H7 (cell line): ENCODE measurements around a stretch of chr7.

DNA sequence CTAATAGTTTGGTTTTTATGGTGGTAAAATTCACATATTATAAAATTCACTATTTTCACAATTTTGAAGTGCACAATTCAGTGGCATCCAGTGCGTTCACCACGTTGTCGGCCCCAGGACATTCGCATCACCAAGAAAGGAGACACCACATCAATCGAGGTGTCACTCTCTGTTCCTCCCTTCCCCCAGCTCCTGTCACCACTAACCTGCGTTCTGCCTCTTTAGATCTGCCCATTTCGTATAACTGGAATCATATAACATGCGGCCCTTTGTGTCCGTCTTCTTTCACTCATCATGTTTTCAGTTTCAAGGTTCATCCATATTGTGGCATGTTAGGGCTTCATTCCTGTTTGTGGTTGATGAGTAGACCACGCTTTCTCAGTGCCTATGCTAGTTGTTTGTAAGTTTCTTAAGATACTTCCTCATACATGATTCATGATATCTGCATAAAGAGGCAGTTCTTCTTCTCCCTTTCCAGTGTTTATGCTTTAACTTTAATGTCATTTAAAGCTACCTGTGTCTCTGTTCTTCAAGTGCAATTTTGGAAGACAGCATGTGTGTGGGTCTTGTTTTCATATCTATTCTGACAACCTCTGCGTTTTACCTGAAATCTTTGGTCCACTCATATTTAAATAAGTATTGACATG is 79.6 kb upstream of the FAM20C start:
- RAMPAGE, long total RNA: no peak

GRCh38 chr7:208741-209176 is 16.4 kb downstream of the FAM20C start:
- RAMPAGE, long total RNA: no peak

DNA sequence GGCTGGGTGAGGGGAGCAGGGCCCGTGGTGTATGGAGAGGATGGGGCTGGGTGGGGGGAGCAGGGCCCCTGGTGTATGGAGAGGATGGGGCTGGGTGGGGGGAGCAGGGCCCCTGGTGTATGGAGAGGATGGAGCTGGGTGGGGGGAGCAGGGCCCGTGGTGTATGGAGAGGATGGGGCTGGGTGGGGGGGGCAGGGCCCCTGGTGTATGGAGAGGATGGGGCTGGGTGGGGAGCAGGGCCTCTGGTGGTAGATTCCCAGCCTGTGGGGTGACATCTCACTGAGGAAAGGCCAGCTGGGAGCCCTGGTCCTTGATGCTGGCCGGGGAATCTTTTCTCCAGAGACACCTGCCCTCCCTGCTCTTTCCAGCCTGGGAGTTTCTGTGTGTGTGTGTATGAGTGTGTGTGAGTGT is 23.9 kb downstream of the FAM20C start:
- RAMPAGE, long total RNA: no peak

DNA sequence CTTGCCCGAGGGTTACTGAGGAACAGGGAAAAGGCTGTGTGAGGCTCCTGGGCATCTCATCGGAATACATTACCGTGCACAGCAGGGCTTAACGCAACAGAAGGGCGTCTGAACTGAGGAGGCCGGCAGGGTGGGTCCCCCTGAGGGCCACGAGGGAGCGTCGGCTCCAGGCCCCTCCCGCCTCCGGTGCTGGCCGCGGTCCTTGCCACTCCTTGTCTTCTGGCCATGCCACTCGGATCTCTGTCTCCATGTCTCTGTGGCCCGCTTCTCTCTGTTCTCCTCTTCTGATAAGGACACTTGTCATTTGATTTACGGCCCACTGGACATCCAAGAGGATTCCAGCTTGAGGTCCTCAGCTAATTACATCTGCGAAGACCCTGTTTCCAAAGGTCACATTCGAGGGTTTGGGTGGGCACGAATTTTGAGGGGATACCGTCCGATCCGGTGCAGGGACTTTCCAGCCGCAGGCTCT is 50.7 kb downstream of the FOXL3 start:
- RAMPAGE, long total RNA: no peak

DNA sequence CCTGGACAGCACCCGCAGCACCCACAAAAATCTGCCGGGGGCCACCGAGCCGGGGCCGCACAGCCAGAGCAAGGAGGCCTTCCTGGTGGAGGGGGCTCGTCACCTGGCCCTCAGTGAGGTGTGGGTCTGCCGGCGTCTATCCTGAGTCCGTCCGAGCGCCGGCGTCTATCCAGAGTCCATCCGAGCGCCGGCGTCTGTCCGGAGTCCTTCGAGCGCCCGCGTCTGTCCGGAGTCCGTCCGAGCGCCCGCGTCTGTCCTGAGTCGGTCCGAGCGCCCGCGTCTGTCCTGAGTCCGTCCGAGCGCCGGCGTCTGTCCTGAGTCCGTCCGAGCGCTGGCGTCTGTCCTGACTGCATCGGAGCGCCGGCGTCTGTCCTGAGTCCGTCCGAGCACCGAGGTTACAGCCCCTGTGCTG is 65.0 kb downstream of the PDGFA start:
- RAMPAGE, long total RNA: no peak

DNA sequence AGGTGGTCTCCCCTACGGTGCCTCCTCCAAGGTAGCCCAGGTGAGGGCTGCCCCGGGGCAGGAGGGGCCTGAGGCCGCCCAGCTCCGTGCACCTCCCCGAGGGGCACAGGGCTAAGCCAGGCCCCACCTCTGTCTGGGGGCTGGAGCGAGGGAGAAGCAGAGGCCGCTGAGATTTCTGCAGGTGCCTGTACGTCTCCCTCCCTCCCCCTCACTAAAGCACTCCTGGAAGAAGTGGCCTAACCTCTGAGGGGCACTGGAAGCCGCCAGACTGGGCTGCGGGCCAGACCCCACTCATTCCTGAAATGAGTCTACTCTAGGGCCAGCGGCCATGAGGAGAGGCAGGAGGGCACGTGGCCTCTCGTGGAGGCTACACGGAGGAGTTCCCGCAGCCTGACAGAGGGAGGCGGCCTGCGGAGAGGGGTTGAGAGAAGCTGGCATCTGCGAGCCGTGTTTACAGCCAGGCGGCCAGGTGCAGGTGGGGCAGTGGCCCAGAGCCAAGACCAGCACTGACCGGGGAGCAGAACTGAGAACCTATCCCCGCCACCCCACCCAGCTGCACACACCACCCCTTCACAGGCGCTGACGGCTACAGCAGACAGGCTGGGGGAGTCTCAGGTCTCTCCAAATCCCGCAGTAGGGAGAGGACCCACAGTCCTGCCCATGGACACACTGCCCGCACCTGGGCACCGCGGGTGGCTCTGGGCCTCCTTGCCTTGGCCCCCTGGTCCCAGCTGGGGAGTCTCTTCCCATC is 6.7 kb downstream of the PDGFA start:
- RAMPAGE, long total RNA: no peak

DNA sequence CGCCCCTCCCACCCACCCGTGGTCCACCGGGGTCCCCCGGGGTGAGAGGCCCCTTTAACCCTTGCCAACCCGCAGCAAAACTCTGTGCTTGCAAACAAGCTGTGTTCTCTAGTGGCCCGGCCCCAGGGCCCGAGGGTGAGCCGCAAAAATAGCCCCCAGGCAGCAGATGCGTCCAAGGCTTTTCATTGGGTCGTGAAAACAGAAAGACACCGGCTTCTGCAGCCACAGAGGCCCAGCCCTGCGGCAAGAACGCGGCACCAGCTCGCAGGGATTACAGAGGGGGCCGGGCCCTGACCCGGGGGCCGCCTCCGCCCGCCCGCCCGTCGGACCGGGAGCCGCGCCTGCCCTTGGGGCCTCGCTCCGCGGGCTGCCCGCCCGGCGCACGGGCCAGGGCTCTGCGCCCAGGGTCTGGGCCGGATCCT is 3.0 kb downstream of the PDGFA start:
- RAMPAGE, long total RNA: no peak

GRCh38 chr7:521448-522223 is 2.0 kb upstream of the PDGFA start:
- RAMPAGE, long total RNA: no peak

GRCh38 chr7:568056-569030 is 48.7 kb upstream of the PDGFA start:
- RAMPAGE, long total RNA: no peak

DNA sequence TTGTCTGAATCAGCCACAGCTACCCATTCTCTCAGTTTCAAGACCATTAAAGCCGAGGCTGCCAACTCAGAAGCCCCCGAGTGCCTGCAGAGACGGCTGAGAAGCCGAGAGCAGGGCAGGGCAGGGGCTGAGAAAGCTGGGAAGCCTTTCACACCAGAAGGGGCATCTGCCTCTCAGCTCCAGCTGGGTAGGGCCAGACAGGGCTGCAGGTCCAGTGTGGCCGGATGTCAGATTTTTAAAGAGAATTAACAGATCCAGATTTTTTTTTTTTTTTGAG is 54.5 kb upstream of the PDGFA start:
- RAMPAGE, long total RNA: no peak

DNA sequence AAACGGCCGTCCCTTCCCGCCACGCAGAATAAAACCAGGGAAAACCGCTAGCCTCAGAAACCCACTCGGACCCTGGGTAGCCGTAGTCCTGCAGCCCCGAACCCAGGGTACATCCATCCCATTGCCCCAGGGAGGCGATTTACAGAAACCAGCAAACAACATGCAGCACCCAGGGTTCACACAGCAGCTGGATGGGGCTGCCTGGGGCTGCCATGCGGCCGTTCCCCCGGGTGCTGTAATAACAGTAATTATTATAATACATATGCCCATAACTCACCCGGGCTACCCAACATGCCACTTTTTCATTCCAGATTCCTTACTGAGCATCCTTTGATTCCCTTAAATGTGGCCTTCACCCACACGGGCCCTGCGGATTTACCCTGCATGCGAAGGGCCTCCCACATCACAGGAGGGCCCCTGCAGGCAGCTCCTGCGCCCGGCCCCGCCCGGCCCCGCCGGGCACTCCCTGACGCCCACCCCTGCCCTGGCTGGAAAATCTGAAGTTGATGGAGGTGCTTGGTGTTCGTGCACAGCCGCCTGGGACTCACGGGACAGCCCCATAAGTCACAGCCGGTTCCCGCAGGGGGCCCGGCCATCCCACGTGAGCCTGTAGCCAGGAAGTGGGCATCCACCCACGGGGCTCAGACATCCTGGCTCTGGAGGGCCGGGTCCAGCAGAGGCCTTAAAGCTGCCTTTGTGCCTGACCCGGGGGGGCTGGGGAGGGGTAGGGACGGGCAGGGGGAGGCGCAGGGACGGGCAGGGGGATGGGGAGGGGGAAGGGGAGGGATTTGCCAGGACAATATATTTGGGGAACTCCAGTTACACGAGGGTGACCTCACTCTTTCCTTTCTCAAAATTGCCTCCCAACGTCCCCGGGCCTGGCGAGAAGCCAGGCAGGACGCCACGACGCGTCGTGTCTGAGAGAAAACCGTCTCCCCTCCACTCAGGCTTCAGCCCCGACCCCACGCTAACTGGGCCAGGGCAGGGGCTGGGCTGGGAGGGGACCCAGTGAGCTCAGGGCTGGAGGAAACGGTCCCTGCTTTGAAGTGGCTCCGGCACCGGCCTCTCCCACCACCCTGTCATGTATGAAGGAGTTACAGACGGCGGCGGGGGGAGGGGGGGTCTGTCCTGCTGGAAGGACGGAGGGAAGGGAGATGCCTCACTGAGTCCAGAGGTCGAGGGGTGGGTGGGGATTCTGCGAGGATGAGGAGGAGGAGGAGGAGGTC is 81.9 kb upstream of the PDGFA start:
- RAMPAGE, long total RNA: no peak

DNA sequence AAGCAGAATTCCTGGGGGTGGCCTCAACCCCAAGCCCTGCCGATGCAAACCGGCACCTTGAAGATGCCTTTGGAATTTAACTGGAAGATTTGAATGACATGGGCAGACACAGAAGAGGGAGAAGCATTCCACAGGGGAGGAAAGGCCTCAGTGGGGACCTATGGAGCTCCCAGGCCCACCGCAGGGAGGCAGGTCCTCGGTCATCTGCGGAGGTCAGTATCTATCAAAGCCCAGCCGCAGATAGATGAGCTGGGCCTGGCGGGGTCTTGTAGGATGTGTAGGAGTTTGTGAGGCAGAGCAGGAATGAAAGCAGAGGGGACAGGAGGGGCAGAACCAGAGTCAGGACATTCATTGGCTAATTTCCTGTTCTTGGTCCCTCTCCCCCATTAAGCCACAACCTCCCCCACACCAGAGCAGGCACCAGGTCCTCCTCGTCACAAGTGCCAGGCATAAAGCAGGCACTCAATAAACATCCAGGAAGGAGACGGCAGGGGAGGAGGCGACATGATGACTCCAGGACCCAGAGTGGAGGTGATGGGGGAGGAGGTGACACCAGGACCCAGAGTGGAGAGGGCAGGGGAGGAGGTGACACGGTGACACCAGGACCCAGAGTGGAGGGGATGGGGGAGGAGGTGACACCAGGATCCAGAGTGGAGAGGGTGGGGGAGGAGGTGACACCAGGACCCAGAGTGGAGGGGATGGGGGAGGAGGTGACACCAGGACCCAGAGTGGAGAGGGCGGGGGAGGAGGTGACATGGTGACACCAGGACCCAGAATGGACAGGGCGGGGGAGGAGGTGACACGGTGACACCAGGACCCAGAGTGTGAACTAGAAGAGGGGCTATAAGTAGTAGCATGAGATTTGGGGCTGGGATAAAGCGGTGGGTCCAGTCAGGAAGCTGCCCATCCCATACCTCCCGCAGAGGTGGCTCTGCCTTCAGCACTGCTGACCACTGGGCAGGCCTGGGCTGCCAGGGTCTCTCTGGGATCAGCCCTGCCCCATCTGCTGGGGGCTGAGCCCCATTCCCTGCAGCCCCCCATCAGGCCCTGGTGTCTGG is 83.8 kb upstream of the PDGFA start:
- RAMPAGE, long total RNA: no peak

GRCh38 chr7:620104-620625 is 100.5 kb upstream of the PDGFA start:
- RAMPAGE, long total RNA: no peak

DNA sequence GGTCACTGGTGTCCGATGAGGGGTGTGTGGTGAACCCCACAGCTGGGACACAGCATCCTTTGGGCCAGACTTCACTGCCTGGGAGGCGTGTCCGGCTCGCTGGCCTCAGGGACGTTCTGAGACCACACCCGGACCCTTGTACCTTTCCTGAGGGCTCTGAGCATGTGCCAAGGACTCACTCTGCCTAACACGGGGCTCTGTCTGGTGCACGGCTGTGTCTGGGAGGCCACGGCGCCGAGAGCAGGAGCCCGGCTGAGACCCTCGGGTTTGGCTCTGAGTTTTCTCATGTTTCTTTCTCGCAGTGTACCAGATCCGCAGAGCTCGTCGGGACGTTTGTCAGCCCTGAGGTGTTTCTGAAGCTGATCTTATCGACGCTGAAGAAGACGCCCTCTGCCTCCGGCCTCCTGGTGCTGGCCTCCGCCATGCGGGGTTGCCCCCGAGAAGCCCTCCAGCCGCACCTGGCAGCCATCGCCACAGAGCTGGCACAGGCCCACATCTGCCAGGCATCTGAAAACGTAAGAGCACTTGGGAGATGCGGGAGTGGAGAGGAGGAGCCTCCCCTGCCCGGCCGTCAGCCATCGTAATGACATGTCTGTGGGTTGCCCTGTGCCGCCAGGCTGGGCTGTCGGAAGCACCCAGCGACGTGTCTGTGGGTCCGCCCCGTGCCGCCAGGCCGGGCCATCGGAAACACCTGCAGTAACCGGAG is 29.6 kb upstream of the PRKAR1B start:
- RAMPAGE, long total RNA: no peak

DNA sequence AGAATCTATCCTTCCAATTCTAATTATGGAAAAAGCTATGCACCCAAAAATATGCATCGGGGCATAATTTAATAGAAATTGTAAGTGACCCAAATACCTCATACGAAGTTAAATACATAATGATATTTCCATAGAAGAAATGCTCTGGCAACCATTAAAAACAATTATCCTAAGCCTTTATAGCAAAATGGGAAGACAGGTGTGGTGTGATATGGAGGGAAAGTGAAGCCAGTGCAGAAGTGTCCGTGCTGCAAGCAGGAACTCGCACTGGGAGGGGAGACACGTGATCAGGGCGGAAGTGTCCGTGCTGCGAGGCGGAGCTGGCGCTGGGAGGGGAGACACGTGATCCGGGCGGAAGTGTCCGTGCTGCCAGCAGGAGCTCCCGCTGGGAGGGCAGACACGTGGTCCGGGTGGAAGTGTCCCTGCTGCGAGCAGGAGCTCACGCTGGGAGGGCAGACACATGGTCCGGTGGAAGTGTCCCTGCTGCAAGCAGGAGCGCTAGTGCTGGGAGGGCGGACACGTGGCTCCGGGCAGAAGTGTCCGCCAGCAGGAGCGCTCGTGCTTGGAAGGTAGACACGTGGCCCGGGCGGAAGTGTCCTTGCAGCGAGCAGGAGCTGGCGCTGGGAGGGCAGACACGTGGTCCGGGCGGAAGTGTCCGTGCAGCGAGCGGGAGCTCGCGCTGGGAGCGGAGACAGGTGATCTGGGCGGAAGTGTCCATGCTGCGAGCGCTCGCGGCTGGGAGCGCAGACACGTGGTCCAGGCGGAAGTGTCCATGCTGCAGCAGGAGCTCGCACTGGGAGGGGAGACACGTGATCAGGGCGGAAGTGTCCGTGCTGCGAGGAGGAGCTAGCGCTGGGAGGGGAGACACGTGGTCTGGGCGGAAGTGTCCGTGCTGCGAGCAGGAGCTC is 40.6 kb upstream of the PRKAR1B start:
- RAMPAGE, long total RNA: no peak

GRCh38 chr7:771044-771988 is 44.2 kb upstream of the PRKAR1B start:
- RAMPAGE, long total RNA: no peak

GRCh38 chr7:779919-780399 is 52.3 kb upstream of the SUN1 start:
- RAMPAGE, long total RNA: no peak

- RAMPAGE, long total RNA: no peak
Observed at GRCh38 chr7:815266-816012, 16.8 kb upstream of the SUN1 start.

DNA sequence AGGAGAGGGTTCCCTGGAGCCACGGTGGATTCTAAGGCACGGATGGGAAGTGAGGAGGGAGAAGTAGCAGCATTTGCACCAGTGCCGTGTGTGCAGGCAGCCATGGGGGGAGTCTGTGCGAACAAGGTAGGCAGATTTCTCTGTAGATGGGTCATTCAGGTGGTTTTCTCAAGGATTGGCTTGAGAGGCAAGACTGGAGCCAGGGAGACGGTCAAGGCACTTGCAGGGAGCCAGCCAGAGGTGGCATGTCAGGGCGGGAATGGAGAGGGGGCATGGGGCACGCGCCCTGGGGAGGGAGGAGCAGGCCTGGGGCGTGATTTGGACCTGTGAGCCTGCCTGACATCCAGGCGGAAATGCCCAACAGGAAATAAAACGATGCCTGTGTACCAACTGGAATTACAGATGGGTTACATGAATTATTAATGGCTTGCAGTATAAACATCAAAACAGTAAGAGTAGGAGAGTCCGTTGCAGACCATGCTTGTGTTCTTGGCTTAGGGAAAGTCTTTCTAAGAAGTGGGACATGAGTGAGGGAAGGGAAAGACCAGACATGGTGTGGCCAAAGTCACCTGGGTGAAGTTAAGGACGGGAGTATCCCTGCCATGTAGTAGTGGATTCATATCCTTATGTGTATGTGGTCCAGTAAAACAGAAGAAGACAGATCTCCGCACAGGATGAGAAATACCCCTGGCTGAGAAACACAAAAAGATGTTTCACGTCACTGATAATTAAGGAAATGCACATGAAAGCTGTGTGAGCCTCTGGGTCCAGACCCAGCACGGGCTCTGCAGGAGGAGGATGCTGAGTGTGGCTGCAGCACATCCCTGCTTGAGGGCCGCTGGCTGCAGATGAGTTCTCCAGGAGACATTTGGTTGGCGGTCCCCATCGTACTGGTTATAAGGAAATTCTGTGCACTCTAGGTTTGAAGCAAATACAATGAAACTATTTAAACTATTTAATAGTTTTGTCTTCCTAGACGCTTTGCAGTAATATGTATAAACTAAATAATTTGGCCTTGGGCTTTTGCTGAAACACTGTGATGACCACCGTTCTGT is 8.4 kb upstream of the SUN1 start:
- RAMPAGE, long total RNA: no peak

DNA sequence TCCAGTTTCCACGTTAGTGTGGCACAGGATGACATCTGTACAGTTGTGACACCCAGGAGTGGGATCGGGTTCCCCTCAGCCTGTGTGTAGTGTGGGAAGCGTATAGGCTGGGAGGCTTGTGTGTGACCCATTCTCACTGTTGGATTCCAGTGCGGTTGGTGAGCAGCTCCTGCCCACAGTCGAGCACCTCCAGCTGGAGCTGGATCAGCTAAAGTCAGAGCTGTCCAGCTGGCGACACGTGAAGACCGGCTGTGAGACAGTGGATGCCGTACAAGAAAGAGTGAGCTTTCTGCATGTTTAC is 18.7 kb upstream of the GET4 start:
- RAMPAGE, long total RNA: no peak